Right lobe of liver (tissue), 4 donors: ENCODE data around the genes KRI1 and CDKN2D.

DNA sequence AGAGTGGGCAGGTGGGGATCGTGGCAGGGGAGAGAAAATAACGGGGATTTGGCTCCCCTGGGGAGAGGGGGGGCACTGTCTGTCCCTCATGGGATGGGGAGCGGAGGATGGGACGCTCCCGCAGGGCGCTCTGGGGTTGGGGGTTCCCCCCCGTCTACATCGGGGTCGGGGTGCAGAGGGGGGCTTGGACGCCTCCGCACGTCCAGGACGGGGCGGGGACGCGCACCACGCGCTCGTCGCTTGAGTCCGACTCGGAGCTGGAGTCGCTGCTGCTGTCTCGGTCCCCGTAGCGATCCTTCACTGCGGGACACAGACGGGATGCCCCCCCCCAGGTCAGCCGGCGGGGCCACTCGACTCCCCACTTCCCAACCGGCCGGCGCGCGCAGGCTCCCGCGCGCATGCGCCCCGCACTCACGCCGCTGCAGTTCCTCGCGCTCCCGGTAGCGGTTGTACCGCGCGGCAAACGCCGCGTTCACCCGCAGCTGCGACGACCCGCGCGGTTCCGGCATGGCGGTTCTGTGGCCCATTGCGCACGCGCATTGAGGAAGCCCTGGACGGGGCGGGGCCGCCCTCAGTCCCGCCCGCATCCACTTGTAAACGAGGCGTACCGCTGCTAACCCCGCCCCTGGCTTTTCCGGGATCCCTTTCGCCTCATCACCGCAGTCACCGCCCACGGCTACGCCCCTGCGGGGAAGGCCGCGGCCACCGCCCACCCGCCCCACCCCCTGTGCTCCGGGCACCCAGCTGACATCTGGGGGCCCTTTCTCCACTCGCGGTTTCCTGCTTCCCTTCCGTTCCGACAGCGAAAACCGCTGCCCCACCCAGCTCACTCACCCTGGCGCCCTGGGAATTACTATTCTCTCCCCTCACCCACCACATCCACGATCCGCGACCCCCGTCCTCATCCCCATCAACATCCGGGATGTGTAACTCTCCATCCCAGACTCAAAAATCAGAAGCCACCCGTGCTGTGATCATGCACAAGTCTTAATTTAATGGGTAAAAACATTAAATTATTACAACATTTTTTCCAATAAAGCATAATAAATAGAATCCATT, at the start of gene KRI1:
KRI1 (minus strand) TSS at position 520 of the 1,059 bp plus-strand sequence.
- PRO-cap, 4 experiments, result peak in 4 of 4 experiments; most common plus-strand start position 794 of the sequence (in 2); most common minus-strand start position 514 of the sequence (in 4)
- RAMPAGE, long total RNA, 2 experiments, result start-site peak on the minus strand in 2 of 2 experiments, centred at position 511 of the sequence, 24 to 35 reads per replicate

DNA sequence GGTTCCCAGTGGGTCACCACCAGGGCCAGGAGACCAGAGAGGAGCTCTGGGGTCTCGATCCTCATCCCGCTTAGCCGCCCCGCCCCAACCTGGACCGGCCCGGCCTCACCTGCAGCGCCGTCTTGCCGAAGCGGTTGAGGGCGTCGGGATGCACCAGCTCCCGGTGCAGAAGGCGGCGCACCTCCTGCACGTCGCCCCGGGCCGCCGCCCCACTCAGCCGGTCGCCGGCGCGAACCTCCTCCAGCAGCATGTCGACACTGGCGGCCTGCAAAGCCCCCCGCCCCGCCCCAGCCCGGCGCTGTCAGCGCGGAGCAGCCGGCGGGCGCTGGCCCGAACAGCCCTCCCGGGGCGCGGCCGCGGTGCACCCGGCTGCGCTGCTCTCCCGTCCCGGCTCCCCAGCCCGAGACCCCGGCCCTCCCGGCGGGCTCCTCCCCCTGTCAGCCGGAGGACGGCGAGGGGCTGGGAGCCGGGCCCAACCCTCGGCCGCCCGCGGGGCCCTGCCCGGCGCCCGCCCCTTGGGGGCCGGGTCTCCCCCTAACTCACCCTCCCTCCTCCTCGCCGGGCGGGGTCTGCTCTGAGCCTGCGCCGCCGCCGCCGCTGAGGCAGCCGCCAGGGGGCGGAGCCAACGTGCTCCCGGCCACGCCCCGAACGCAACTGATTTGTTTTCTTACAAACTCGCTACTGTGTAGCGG, at the start of gene CDKN2D:
CDKN2D (minus strand) TSS at position 576 of the 692 bp plus-strand sequence.
- PRO-cap, 4 experiments, result peak in 3 of 4 experiments; most common minus-strand start position 573 of the sequence (in 2)
- RAMPAGE, long total RNA, 2 experiments, result no peak in any of the 2 experiments

DNA sequence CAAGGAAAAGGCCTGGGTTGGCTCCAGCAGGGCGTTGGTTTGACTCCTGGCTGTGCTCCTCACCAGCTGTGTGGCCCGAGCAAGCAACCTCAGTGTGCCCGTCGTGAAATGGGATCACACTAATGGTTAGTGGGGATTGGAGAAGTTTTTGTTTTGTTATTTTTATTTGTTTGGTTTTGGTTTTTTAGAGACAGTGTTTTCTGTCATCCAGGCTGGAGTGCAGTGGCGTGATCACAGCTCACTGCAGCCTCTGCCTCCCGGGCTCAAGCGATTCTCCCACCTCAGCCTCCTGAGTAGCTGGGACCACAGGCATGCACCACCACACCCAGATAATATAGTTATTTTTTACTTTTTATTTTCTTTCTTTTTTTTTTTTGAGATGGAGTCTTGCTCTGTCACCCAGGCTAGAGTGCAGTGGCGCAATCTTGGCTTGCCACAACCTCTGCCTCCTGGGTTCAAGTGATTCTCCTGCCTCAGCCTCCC, 12.4 kb upstream of the SLC44A2 start:
- PRO-cap, 4 experiments, result no peak in any of the 4 experiments
- RAMPAGE, long total RNA, 2 experiments, result no peak in any of the 2 experiments

- PRO-cap, 4 experiments, result no peak in any of the 4 experiments
- RAMPAGE, long total RNA, 2 experiments, result no peak in any of the 2 experiments
Measured at GRCh38 chr19:10644816-10645305, 9.3 kb upstream of the ILF3 start.

DNA sequence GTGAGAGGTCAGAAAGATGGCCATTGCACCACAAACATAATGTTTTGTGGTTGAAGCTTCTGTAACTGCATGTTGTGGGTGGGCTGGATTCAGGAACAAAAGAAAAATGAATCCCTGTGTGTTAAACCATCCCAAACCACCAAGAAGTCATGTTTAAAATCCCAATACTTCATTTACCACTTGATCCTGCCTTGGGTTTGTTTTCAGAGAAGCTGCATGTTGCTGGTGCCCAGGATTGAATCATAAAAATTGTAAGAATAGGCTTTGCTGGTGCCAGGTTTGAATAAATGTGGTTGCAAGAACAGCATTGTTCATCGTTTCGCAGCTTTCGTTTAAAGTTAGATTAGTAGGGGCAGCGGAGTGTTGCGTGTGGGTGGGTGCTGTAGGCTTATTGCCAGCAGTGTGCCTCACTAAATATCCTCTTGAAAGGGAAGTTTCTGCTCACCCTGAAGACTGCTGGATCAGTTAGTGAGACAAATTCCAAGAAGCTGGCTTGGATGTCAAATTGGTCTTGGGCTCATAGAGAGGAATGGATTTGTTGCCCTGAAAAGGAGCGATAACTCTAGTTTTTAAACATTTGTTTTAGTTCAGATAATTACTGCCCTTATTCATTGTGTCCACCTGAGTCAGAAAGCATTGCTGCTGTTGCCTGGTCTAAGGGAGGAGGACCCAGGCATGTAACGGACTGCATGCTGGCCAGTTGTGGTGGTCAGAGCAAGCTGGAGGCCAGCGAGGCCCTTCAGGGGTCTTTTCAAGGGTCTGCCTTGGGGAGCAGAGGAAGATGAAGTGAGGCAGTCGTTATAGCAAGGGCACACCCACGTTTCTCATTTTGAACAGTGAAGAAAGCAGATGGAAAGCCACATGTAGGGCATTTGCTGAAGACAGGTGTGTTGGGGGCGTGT, 8.3 kb downstream of the ILF3 start:
- PRO-cap, 4 experiments, result no peak in any of the 4 experiments
- RAMPAGE, long total RNA, 2 experiments, result no peak in any of the 2 experiments

DNA sequence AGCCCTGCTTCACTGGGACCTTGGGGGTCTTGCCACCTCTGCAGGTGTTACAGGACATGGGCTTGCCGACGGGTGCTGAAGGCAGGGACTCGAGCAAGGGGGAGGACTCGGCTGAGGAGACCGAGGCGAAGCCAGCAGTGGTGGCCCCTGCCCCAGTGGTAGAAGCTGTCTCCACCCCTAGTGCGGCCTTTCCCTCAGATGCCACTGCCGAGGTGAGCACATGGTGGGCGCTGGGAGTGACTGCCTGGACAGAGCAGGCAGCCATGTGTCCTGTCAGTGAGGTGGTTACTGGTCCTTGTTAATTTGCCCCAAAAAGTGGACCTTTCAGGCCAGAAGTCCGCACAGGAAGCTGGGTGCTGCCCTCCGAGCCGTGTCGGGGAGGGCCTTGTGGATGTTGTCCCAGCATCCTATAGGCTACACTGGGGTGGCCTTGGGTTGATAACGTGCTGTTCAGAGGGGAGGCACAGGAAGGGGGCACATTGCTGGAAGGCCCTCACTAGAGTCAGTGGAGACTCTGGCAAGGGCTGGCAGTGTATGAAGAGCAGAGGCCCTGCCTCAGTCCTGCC, 18.7 kb upstream of the QTRT1 start:
- PRO-cap, 4 experiments, result peak in 1 of 4 experiments; most common plus-strand start position 336 of the sequence (in 1)
- RAMPAGE, long total RNA, 2 experiments, result no peak in any of the 2 experiments

- PRO-cap, 4 experiments, result no peak in any of the 4 experiments
- RAMPAGE, long total RNA, 2 experiments, result no peak in any of the 2 experiments
Measured at GRCh38 chr19:10736112-10736895, 18.4 kb downstream of the DNM2 start.

DNA sequence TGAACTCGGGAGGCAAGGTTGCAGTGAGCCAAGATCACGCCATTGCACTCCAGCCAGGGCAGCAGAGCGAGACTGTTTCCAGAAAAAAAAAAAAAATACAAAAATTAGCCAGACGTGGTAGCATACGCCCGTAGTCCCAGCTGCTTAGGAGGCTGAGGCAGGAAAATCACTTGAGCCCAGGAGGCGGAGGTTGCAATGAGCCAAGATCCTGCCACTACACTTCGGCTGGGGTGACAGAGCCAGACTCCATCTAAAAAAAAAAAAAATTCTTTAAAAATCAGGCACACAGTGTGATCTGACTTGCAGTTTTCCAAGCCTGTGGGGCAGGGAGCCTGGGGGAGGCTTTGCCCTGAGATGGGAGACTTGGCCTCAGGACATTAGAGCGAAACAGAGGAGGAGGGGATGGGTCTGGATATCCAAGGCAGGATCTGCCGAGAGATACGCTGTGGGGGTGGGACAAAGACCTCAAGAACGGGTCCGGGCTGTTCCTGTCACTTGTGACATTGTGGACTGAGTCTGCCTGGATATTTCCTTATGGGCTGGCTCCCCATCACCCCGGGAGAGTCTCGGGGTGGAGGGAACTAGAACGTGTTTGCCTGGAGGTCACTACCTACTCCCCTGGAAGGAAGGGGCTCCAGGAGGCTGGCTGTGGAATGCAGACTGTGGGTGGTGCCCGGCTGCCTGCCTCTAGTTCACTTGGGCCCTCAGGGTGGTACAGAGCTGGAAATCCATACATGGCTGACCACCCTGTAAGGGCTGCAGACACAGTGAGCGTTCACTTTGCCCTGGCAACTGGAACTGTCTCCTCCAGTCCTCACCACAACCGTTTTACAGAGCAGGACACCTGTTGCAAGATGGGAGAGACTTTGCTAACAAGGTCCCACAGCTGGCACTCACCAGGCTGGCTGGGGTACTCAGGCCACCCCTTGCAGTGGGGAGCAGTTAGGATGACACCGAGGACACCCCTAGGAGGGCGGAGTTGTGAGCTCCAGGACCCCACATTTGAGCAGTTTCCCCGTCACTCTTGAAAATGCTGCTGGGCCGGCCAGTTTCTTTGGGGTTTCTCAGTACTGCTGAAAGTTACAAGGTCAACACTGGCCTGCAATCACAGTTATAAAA, 26.4 kb downstream of the DNM2 start:
- PRO-cap, 4 experiments, result no peak in any of the 4 experiments
- RAMPAGE, long total RNA, 2 experiments, result no peak in any of the 2 experiments

- PRO-cap, 4 experiments, result no peak in any of the 4 experiments
- RAMPAGE, long total RNA, 2 experiments, result no peak in any of the 2 experiments
Measured at GRCh38 chr19:10747144-10747688, 29.3 kb downstream of the DNM2 start.

DNA sequence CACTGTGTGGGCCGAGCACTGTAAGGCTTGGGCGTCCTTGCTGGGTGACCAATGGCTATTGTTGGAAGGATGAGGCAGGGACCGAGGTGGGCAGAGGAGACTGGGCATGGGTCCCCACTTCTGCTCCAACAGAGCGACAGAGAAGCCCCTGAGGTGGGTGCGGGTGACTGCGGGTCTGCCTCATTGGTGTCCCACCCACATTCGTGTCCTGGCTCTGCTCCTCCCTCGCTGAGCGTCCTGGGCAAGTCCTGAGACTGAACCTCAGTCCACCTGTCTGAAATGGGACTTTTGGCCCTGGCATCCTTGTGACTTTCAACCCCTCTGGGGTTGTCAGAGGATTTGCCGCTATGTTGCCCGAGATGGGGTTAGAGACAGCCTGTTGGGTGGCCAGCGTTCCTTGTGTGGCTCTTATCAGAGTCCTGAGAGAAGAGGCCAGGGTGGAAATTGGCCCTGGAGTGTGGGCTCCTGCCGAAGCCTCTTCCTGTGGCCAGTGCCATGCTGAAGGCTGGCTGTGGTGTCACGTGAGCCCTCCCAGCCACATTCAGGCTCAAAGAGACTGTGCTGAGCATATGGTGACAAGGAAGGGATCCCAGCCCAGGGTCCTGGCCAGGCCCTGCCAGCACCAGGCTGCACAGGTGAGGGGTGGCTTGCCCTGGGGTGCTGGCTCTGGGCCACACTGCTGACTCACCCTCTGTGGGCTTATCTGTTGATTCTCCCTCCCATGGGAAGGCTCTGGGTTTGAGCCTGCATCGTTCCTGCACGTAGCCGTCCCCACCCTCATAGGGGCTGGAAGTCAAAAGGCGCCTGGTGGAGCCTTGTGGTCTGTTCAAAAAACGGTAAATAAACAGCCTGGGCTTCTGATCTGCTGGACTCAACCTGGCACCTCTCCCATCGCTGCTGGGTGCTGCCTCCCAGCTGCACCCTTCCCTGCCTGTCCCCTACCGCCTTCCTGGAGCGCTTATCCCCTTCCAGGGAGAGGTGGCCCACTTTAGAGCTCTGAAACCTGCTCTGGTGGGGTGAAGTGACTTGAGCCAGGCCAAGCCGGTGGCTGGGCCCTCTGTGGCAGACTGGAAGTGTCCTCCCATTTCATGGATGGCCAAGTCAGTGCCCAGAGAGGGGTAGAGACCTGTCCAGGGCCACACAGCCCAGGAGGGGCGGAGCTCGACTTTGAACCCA, 31.0 kb downstream of the DNM2 start:
- PRO-cap, 4 experiments, result peak in 2 of 4 experiments; most common plus-strand start position 891 of the sequence (in 2); most common minus-strand start position 621 of the sequence (in 1)
- RAMPAGE, long total RNA, 2 experiments, result no peak in any of the 2 experiments

DNA sequence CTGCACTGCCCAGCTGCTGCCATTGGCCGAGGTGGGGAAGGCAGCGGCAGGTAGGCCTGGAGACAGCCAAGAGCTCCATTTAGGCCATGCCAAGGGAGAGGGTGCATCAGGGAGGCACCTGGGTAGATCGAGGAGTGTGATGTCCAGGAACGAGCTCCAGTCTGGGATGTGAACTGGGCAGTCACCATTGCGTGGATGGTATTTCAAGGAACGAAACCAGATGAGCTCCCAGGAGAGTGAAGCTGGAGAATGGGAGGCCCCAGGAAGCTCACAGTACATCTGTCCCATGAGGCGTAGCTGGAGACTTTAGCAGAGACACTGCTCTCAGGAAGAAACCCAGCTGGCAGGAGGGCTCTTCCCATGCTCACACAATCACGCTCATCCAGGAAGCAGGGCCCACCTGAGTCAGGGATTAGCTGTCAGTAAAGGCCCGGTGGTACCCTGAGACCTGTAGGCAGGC, 15.4 kb downstream of the TMED1 start:
- PRO-cap, 4 experiments, result peak in 1 of 4 experiments; most common plus-strand start position 235 of the sequence (in 1)
- RAMPAGE, long total RNA, 2 experiments, result no peak in any of the 2 experiments

DNA sequence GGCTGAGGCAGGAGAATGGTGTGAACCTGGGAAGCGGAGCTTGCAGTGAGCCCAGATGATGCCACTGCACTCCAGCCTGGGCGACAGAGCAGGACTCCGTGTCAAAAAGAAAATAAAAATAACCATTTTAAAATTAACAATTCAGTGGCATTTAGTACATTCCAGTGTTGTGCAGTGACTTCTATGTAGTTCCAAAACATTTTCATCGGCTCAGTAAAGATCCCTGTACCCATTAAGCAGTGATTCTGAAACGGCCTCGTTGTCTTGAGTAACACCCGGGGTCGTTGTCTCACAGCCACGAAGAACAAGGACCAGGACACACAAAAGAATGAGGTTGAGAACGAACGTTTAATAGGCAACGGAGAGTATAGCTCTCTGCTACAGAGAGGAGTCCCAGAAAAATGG, 2.3 kb upstream of the TMED1 start:
- PRO-cap, 4 experiments, result no peak in any of the 4 experiments
- RAMPAGE, long total RNA, 2 experiments, result no peak in any of the 2 experiments

GRCh38 chr19:10867914-10868433, 3.4 kb upstream of the CARM1 start:
- PRO-cap, 4 experiments, result no peak in any of the 4 experiments
- RAMPAGE, long total RNA, 2 experiments, result no peak in any of the 2 experiments

- PRO-cap, 4 experiments, result no peak in any of the 4 experiments
- RAMPAGE, long total RNA, 2 experiments, result no peak in any of the 2 experiments
Measured at GRCh38 chr19:10929650-10930225, 1.1 kb downstream of the TIMM29 start.

DNA sequence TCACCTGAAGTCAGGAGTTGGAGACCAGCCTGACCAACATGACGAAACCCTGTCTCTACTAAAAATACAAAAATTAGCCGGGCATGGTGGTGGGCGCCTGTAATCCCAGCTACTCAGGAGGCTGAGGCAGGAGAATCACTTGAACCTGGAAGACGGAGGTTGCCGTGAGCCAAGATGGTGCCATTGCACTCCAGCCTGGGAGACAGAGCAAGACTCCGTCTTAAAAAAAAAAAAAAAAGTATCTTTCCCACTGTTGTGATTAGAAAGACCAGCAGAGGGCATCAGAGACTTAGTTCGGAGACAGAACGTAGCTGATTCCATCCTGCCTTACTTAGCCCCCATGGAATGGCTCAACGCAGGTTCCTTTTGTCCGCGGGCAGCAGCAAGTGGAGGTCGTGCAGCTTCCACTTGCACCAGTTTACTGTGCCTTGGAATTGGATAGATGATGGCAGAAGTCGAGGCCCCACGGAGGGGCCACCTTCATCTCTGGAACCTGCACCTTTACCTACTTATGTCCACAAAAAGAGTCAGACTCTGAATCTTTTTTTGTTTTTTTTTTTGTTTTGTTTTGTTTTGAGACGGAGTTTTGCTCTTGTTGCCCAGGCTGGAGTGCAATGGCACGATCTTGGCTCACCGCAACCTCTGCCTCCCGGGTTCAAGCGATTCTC, 8.1 kb downstream of the TIMM29 start:
- PRO-cap, 4 experiments, result peak in 1 of 4 experiments; most common plus-strand start position 358 of the sequence (in 1)
- RAMPAGE, long total RNA, 2 experiments, result no peak in any of the 2 experiments

GRCh38 chr19:10990989-10991491, 30.2 kb downstream of the SMARCA4 start:
- PRO-cap, 4 experiments, result no peak in any of the 4 experiments
- RAMPAGE, long total RNA, 2 experiments, result no peak in any of the 2 experiments

- PRO-cap, 4 experiments, result no peak in any of the 4 experiments
- RAMPAGE, long total RNA, 2 experiments, result no peak in any of the 2 experiments
Measured at GRCh38 chr19:11033851-11034388, 55.3 kb upstream of the LDLR start.

DNA sequence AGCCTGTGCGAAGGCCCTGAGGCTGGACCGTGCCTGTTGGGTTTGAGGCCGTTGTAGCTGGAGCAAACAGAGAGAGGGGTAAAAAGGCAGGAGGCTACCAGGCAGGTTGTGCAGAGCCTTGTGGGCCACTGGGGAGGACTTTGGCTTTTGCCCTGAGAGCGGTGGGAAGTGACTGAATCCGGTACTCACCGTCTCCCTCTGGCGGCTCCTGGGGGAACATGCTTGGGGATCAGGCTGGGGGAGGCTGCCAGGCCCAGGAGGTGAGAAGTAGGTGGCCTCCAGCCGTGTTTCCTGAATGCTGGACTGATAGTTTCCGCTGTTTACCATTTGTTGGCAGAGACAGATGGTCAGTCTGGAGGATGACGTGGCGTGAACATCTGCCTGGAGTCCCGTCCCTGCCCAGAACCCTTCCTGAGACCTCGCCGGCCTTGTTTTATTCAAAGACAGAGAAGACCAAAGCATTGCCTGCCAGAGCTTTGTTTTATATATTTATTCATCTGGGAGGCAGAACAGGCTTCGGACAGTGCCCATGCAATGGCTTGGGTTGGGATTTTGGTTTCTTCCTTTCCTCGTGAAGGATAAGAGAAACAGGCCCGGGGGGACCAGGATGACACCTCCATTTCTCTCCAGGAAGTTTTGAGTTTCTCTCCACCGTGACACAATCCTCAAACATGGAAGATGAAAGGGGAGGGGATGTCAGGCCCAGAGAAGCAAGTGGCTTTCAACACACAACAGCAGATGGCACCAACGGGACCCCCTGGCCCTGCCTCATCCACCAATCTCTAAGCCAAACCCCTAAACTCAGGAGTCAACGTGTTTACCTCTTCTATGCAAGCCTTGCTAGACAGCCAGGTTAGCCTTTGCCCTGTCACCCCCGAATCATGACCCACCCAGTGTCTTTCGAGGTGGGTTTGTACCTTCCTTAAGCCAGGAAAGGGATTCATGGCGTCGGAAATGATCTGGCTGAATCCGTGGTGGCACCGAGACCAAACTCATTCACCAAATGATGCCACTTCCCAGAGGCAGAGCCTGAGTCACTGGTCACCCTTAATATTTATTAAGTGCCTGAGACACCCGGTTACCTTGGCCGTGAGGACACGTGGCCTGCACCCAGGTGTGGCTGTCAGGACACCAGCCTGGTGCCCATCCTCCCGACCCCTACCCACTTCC, 24.3 kb downstream of the SPC24 start:
- PRO-cap, 4 experiments, result peak in 4 of 4 experiments; most common plus-strand start position 153 of the sequence (in 2); most common minus-strand start position 142 of the sequence (in 4)
- RAMPAGE, long total RNA, 2 experiments, result no peak in any of the 2 experiments

DNA sequence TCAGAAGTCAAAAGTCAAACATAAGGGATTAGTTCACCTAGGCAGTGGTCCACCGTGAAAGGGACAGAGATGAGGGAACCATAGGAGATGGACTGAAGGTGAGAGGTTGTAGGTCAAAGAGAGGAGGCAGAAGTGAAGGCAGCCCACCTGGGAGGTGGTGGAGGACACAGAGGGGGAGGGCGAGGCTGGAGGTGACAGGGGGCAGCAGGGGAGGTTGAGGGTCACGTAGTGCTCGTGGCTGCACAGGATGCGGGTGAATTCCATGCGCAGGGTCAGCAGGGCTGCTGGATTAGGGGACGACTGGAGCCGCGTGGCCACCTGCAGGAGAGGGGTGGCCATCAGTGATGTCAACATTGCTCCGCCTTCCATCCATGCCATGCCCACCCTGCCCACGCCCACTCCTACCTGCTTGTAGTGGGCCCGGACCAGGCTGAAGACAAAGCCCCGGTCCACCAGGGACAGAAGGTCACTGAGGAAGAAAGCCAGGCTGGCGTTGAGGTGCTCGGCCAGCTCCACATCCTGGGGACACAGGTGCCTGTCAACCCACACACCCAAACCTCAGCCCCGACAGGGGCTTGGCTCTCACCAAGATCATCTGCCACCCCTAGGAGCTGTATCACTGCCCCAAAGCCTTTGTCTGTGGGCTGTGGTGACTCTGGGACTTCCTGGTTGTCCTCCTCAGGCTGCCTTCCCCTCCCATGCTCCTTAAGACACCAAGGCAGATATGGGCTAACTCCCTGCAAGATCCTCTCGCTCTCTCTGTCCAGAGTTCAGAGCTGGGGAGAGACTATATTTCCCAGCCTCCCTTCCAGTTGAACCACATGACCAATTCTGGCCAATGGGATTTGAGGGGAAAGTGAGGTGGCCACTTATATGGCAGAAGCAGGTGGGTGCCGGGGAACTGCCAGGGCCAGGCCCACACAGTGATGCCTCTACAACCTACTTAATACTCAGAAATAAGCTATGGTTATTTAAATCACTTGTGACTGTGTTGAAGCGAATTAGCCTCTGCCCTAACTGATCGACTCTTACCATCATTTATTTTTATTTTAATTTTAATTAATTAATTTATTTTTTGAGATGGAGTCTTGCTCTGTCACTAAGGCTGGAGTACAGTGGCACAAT, 16.5 kb upstream of the ANGPTL8 start:
- PRO-cap, 4 experiments, result no peak in any of the 4 experiments
- RAMPAGE, long total RNA, 2 experiments, result no peak in any of the 2 experiments

DNA sequence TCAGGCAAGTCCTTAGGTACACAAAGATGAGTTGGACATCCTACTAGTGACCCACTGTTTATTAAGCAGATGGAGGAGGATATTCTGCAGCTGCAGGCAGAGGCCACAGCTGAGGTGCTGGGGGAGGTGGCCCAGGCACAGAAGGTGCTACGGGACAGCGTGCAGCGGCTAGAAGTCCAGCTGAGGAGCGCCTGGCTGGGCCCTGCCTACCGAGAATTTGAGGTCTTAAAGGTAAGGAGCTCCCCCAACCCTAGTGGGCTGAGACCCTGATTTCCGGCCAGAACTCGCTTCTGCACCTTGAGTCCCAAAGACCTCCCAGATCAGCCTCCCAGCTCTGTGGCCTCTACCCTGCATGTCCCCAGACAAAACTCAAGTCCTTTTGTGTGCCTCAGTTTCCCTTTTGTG, 649 bp downstream of the ANGPTL8 start:
- PRO-cap, 4 experiments, result peak in 2 of 4 experiments; most common plus-strand start position 99 of the sequence (in 2)
- RAMPAGE, long total RNA, 2 experiments, result no peak in any of the 2 experiments